Hair follicle dermal papilla cell (primary cell): ENCODE measurements around the genes VSIG1, PSMD10 and IRS4.

DNA sequence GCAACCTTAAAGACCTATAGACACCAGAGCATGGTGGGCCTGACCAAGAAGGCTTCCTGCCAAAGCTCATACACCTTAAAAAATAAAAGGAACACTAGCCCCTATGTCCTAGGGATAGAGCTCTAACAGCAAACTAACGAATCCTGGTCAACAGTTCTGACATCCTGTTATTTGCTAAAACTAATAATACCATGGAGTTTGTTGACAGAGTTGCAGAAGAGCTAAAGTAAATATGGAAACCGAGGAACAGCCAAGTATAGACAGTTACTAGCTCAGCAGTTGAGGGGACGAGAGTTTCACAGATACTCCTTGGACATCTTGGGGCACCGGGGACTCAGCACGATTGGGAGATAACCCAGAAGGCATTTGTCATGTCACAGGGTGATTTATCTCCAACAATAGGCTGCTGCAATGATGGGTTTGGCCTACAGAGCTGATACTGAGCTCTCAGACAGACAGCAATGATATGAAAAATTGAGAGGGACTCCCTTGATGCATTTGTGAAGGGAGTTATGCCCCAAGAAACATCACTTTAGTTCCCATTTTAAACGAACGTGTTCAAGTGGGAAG, 48.8 kb downstream of the TSC22D3 start:
- CAGE, long polyA plus RNA = no peak

DNA sequence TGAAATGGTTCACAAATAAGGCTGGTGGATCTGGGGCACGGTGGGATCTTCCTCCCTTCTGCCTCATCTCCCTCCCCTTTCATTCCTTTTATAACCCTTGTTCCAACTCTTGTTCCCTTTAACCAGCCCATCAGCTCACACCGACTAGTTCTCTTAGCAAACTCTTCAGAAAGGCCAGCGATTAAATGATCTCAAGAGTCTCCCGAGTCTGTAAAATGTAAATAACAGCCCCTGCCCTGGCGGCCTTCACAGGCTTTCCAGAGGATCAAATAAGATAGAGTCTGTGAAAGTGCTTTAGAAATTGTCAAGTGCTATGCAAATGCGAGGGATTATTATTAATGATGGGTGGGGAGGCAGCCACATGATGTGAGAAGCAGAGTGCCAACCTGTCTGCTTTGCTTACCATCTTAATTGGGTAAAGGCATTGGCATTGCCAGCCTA, 27.1 kb downstream of the TSC22D3 start:
- CAGE, long polyA plus RNA = no peak

GRCh38 chrX:107827261-107827905, 1.7 kb downstream of the MID2 start:
- CAGE, long polyA plus RNA = no peak

DNA sequence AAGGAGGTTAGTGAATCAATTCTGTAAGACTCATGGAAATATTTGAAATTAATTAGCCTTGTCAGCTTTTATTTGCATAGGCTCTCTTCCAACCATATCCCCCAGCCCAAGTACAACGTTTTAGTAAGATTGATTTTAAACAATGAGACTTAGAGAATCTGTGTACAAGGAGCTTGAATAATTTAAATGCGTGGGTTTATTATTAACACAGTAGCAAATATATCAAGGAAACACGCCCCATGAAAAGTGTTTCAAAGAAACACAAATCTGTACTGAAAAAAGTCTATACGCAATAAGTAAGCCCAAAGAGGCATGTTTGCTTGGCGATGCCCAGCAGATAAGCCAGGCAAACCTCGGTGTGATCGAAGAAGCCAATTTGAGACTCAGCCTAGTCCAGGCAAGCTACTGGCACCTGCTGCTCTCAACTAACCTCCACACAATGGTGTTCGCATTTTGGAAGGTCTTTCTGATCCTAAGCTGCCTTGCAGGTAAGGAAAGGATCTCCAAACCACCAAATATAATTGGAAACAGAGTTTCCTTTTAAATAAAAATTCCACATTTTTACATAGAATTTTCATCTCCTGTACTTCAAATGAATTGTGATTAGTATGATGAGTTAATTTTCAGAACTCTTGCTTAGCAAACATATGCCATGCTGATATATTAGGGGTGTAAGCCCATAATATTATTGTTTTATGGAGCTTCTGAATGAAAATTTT, at the start of gene VSIG1:
Gene VSIG1, plus strand, starts transcription at position 374 of the 719 bp plus-strand sequence.
- CAGE, long polyA plus RNA = no peak

DNA sequence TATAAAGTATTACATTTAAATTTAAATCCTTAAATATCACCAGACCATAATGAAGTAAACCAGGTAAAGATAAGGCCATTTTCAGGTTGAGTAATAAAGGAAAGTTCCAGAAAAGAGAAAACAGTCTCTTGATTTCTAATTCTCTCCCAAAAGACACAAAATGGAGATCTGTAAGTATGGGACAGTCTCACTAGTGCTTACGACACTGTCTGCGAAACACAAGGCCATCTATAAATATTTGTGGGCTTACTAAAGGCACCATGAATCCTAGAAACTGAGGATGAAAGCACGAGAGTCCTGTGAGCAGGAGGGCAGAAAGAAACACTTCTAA, 943 bp downstream of the PSMD10 start:
- CAGE, long polyA plus RNA = no peak

DNA sequence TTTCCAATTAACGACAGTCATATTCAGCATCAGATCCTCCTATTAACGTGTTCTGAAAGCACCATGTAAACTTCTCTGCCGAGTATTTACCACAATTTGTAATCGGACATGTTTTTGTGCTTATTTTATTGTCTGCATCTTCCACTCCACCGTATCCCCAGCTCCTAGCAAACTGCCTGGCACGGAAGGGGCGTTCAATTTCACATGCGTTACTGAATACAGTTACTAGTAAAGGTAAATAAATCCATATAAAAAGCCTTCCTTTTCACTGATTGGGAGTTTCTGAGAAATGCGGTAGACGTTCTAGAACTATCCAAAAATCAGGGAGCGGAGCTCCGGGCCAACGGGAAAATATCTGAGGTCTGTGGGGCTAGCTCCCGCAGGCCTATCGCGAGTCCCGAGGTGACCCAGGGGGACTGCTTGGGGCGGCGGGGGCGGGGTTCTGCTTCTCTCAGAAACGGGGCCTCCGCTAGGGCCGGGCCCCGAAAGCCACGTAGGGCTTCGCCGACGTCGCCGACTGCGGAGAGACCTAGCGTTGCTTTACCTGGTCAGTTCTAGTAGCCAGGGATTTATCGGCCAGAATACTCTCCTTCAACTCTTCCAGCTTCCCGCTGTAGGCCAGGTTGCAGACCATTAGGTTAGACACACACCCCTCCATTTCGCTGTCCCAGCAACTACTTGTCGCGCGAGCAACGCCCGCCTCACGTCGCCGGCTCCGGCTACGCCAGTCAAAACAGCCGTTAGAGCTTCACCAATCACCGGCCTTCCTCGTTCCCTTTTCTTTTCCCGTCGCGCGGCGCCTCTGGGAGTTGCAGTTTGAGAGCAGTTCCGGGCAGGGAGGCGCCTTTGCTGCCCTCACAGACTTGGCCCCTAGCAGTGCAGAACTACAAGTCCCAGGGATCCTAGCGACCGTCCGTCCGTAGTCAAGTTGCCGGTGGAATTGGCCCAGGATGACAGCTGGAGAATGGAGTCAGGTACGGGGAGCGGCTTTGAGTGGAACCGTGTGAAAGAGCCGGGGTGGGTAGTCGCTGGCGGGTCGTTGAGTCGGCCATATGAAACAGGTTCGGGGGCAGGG, at the start of gene PSMD10:
Gene PSMD10, minus strand, starts transcription at position 680 of the 1,075 bp plus-strand sequence.
- CAGE, long polyA plus RNA = no peak

- CAGE, long polyA plus RNA = no peak
Measured at GRCh38 chrX:108131384-108131918, 39.9 kb downstream of the ATG4A start.

GRCh38 chrX:108736268-108737013, at the start of gene IRS4:
IRS4 (minus strand) TSS chrX:108736563.
- CAGE, long polyA plus RNA = no peak

DNA sequence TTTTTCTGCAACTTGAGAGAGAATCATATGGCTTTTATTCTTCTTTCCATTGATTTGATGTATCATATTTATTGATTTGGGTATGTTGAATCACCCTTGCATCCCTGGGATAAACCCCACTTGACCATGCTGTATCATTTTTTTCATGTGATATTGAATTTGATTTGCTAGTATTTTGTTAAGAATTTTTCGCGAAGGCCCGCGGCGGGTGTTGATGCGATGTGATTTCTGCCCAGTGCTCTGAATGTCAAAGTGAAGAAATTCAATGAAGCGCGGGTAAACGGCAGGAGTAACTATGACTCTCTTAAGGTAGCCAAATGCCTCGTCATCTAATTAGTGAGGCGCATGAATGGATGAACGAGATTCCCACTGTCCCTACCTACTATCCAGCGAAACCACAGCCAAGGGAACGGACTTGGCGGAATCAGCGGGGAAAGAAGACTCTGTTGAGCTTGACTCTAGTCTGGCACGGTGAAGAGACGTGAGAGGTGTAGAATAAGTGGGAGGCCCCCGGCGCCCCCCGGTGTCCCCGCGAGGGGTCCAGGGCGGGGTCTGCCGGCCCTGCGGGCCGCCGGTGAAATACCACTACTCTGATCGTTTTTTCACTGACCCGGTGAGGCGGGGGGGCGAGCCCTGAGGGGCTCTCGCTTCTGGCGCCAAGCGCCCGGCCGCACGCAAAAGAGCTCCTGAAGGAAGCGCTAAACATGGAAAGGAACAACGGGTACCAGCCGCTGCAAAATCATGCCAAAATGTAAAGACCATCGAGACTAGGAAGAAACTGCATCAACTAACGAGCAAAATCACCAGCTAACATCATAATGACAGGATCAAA, 317.8 kb upstream of the IRS4 start:
- CAGE, long polyA plus RNA = no peak

GRCh38 chrX:109688184-109689134, 44.6 kb downstream of the ACSL4 start:
- CAGE, long polyA plus RNA = no peak

GRCh38 chrX:109927491-109928138, 75.3 kb upstream of the TMEM164 start:
- CAGE, long polyA plus RNA = no peak

DNA sequence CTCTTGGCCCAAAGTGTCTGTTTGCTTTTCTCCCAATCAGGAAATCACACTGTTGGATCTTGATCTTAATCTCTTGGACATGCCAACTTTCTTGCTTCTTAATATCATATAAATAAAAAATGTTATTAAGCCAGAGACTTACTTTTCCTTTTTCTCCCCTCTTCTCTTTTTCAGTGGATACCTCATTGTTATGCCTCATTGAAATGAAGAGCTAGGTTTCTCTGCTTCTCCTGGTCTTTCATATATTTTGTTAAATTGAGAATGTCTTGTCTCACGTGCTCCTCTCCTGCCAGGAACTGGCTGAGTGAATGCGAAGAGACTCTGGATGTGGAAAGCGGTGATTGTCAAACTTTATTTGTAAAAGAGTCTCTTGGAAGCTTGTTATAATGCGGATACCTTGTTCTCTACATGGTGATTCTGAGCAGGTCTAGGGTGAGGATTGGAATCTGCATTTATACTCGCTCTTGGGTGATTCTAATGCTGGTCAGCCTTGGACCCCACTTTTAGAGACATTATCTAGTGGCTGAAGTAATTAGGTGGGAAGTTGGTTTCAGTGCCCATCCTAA, 7.3 kb downstream of the TMEM164 start:
- CAGE, long polyA plus RNA = no peak

GRCh38 chrX:110012447-110013485, 9.9 kb downstream of the TMEM164 start:
- CAGE, long polyA plus RNA = no peak

GRCh38 chrX:110055174-110055874, 52.4 kb downstream of the TMEM164 start:
- CAGE, long polyA plus RNA = no peak

DNA sequence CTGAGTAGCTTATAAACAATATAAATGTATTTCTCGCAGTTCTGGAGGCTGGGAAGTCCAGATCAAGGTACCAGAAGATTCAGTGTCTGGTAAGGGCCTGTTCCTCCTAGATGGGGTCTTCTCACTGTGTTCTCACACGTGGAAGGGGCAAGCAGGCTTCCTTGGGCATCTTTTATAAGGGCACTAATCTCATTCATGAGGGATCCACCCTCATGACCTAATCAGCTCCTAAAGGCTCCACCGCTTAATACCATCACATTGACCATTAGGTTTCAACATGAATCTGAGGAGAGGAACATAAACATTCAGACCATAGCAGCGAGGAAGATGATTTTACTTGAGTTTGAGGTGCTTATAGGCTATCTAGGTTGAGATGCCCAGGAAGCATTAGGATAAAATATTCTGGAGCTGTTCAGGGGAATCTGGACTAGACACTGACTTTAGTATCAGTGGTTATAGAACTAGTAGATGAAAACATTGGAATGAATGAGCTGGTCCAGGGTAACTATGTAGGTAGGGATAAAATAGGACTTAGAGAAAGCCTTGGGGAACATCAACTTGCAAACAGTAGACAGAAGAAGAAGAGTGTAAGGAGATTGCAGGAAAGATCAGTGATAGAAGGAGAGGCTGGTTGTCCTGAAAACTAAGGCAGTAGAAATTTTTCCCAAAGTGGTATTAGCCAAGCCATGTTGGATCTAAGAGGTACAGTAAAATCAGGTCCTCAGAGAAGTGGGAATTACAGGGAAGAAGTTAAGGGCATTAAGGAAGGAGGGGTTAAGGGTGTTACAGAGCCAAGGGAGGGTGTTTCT, 153.9 kb downstream of the TMEM164 start:
- CAGE, long polyA plus RNA = no peak

GRCh38 chrX:110196144-110196932, 121.5 kb downstream of the AMMECR1 start:
- CAGE, long polyA plus RNA = no peak

GRCh38 chrX:110229399-110230515, 88.1 kb downstream of the AMMECR1 start:
- CAGE, long polyA plus RNA = no peak

GRCh38 chrX:110985539-110986076, 110.4 kb upstream of the PAK3 start:
- CAGE, long polyA plus RNA = no peak

DNA sequence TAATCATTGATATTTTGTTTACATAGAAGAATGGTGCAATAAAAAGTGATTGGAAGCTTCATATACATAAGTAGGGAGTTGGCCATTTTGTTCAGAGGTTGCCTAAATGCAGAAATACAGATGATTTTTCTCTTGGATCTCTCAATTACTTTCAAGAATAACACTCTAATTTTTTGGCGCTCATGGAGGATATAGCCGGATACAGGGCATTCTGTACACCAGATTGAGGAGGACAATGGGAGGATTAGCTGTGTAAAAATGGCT, 5.6 kb upstream of the SERTM2 start:
- CAGE, long polyA plus RNA = no peak

DNA sequence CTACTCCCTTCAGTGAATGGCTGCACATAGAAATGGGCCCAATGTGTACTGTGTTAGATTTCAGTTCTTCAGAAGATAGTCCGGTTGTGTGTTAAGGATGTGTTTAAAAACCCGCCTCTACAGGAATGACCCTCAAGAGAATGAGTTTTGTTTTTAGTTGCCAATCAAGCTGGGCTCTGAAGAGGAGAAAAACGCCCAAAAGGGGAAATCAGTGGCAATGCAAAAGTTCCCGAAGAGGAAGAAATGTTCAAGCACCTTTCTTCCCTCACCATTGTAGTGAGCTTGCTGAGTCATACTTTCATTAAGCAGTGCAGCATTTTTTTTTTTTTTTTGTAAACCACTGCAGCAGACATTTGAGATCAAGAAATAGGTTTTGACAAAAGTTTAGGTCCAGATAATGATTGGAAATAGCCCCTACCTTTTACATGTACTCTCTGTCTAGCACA, 7.1 kb upstream of the TRPC5OS start:
- CAGE, long polyA plus RNA = no peak